Gastrocnemius medialis (tissue), 3 donors: ENCODE measurements around a stretch of chr3.

GRCh38 chr3:130934374-130934819, 40.5 kb downstream of the ATP2C1 start:
- PRO-cap: no peak
- RAMPAGE, long total RNA, 3 experiments: no peak in any of the 3 experiments

DNA sequence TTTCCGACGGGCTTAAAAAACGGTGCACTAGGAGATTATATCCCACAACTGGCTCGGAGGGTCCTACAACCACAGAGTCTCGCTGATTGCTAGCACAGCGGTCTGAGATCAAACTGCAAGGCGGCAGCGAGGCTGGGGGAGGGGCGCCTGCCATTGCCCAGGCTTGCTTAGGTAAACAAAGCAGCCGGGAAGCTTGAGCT, 49.9 kb upstream of the NUDT16 start:
- PRO-cap: no peak
- RAMPAGE, long total RNA, 3 experiments: no peak in any of the 3 experiments

GRCh38 chr3:131383937-131384694, 2.5 kb downstream of the NUDT16 start:
- PRO-cap: no peak
- RAMPAGE, long total RNA, 3 experiments: no peak in any of the 3 experiments

DNA sequence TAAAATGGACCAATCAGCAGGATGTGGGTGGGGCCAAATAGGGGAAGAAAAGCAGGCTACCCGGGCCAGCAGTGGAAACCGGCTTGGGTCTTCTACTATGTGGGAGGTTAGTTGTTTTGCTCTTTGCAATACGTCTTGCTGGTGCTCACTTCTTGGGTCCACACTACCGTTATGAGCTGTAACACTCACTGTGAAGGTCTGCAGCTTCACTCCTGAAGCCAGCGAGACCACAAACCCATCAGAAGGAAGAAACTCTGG, 20.4 kb upstream of the DNAJC13 start:
- PRO-cap: no peak
- RAMPAGE, long total RNA, 3 experiments: no peak in any of the 3 experiments

- PRO-cap: no peak
- RAMPAGE, long total RNA, 3 experiments: no peak in any of the 3 experiments
Observed at GRCh38 chr3:132419955-132420429, 2.7 kb downstream of the DNAJC13 start.

DNA sequence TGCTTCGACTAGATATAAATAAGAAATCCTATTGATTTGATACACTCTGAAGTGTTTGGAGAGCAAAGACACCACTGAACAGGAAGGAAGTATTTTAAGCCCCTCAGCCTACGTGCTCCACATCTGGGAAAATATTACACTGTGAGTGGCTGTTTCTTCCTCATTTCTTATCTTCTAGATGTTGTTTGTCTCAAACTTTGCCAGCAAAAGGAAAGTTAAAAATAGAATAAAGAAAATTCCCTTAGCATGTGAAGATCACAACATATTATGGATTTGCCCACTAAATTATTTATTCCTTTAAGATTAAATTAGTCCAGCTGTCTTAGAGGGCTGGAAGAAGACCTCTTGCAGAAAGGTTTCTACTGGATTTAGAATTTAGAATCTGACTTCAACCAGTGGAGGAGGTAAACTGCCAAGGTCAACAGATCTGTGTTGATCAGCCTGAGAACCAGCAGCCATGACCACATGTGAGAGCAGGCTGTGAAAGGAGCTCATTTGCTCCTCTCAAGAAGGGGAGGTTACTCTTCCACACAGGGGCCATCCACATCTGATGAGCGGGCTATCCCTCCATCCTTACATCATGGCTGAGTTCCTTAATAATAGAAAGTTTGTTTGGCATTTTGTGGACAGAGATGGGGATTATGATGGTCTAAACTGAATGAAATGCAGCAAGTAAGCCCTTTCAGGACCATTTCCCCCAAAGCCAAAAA, 46.3 kb upstream of the ACKR4 start:
- PRO-cap: no peak
- RAMPAGE, long total RNA, 3 experiments: no peak in any of the 3 experiments

DNA sequence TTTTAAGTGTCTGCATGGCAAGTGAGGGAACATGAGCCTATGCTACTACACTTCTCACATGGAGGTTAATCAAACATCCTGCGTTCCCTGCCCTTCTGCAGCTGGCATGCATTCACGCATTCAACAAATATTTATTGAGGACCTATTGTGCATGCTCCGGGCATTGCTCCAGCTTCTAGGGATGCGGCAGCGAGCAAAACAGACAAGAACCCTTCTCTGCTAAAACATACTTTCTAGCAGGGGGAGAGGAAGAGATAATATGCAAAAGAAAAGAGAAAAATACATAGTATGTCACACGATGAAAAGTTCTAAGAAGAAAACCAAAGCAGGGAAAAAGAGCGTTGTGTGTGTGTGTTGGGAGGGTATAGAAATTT, 42.6 kb upstream of the ACKR4 start:
- PRO-cap: no peak
- RAMPAGE, long total RNA, 3 experiments: no peak in any of the 3 experiments

DNA sequence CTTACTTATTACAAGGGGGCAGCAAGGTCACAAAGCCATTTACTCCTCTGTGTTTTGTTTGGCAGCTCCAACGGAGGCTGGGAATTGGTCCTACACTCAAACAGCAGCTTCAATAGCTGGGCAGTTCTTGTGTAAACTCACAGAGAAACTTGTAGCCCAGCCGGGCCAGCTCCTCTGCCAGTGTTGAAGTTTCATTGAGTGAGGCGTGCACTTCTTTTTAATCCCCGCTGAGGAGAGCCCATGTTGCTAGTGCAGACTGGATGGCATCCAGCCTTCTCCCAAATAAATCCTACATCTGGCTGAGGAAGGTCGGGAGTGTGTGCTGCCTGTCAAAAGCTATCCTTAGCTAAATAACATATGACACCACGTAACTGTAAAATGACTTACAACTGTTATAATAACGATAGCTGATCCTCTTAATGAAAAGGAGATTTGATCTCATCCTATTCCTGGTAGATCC, 59.6 kb downstream of the BFSP2 start:
- PRO-cap: no peak
- RAMPAGE, long total RNA, 3 experiments: no peak in any of the 3 experiments

GRCh38 chr3:133466548-133466857, 66.6 kb downstream of the BFSP2 start:
- PRO-cap: no peak
- RAMPAGE, long total RNA, 3 experiments: no peak in any of the 3 experiments

DNA sequence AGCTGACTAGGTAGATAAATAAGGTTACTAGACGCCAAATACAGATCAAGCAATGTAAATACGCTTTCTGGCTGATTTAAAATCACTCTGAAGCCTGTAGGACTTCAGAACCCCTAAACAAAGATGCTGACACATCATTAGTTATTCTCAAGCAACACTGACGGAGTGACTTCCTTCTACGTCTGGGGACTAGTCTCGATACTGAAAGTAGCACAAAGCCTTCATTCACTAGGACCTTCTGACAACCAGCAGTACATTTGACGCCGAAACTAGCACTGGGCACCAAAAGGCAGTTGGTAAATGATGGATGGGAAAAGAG, 67.2 kb upstream of the CDV3 start:
- PRO-cap: no peak
- RAMPAGE, long total RNA, 3 experiments: no peak in any of the 3 experiments

GRCh38 chr3:133512878-133513099, 60.7 kb upstream of the CDV3 start:
- PRO-cap: no peak
- RAMPAGE, long total RNA, 3 experiments: no peak in any of the 3 experiments

DNA sequence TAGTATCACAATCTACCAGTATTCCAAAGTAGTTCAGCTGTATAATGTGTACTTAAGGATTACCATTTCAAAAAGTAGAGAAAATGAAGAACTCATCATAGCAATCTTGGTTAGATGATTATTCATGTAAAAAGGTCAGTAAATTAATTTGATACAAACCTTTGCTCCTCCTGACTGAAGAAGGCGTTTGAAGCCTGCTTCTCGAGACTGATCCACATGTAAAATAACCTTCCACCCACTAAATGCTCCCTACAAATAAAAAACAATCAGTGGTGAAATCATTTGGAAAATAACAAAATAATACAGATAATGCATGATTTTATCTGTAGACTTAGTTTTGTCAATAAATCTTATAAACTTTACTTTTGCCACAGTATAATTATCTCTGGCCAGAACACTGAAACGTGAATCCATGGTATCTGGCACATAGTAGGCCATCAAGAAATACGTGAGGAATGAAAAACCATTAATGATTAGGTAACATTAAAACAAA, 35.3 kb downstream of the CDV3 start:
- PRO-cap: no peak
- RAMPAGE, long total RNA, 3 experiments: no peak in any of the 3 experiments

GRCh38 chr3:133655034-133655729, 6.6 kb downstream of the TOPBP1 start:
- PRO-cap: no peak
- RAMPAGE, long total RNA, 3 experiments: no peak in any of the 3 experiments

DNA sequence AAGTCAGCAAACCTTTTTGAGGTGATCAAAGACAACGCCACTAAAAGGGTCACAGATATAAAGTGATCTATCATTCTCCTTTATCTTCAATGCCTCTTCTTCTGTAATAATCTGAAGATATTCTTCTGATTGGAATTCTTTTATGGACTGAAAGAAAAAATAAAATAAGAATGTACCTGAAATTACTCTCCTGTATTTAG, 2.8 kb downstream of the TOPBP1 start:
- PRO-cap: no peak
- RAMPAGE, long total RNA, 3 experiments: no peak in any of the 3 experiments

DNA sequence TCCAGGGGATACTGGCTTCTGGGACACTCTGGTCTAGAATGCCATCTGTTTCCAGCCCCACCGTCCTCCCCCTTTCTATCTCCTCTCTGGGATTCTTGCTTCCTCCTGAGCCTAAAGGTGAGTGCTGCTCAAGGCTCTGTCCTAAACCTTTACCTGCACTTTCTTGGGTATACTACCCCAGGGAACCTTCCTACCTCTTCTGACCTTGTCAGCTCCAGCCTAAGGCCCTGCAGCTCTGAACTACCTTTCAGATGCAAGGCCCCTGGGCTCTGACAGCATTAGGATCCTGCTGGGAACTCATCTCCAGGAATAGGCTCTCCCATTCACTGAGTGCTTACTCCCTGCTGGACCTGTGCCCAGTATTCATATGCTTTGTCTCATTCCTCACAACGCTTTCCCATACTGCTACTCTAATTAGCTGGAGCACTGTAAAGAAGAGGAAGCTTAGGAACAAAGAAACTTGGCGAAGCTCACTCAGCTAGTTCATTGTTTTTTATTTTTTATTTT, 53.7 kb upstream of the RAB6B start:
- PRO-cap: no peak
- RAMPAGE, long total RNA, 3 experiments: no peak in any of the 3 experiments

DNA sequence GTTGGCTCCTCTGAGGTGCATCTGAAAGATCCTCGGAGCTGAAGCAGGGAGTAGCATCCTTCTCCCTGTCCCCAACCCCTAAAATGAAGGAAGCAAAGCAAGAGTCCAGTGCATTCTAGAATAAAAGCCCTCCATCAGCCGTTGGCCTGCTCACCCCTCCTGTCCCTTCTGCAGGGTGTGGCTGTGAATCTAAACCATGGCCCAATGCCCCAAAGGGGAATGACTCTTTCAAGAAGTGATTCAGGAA, 38.6 kb downstream of the SLCO2A1 start:
- PRO-cap: no peak
- RAMPAGE, long total RNA, 3 experiments: no peak in any of the 3 experiments

- PRO-cap: no peak
- RAMPAGE, long total RNA, 3 experiments: no peak in any of the 3 experiments
Observed at GRCh38 chr3:134229131-134229937, 21.3 kb downstream of the RYK start.

GRCh38 chr3:134237568-134238028, 13.1 kb downstream of the RYK start:
- PRO-cap: no peak
- RAMPAGE, long total RNA, 3 experiments: no peak in any of the 3 experiments

DNA sequence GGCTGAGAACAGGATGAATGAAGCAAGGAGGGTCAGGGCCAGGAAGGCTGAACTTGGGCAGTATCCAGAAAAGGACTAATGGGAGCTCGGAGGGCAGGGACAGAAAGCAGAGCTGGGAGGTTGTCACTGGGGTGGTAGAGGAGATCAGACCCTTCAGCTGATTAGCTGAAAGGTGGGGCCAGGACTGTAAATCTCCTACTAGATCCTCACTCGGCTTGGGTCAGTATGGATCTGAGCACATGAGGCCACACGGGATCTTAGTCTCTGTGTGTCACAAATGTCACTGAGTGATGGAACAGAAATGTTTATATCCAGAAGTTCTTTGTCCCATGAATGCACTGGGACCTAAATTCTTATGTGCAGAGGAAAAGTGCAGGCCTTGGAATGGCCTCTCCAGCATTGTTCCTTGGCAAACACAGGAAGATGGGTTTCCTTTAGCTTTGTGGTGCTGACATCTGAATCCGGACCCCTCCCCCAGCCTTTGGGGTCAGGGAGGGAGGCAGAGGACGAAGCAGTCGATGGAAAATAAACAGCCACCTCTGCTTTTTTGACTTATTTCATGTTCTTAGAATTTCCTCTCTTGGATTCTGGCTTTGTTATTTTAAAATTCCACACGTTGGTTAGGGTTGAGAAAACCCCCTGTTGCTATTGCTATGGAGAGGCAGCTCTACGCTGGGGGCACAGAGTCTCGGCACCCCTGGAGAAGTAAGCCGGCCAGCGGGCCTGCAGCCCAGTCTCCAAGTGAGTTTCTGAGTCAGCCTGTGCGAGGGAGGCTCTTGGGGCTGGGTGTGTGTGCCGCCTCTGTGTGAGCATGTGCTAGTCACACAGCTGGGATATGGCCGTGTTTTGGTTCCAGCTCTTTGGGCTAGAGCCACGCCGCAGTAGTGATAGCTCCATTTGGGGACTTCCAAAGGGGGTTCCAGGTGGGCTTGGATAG, 59.1 kb downstream of the AMOTL2 start:
- PRO-cap: unidirectional peak, minus-strand start at position 743 of the sequence
- RAMPAGE, long total RNA, 3 experiments: no peak in any of the 3 experiments

DNA sequence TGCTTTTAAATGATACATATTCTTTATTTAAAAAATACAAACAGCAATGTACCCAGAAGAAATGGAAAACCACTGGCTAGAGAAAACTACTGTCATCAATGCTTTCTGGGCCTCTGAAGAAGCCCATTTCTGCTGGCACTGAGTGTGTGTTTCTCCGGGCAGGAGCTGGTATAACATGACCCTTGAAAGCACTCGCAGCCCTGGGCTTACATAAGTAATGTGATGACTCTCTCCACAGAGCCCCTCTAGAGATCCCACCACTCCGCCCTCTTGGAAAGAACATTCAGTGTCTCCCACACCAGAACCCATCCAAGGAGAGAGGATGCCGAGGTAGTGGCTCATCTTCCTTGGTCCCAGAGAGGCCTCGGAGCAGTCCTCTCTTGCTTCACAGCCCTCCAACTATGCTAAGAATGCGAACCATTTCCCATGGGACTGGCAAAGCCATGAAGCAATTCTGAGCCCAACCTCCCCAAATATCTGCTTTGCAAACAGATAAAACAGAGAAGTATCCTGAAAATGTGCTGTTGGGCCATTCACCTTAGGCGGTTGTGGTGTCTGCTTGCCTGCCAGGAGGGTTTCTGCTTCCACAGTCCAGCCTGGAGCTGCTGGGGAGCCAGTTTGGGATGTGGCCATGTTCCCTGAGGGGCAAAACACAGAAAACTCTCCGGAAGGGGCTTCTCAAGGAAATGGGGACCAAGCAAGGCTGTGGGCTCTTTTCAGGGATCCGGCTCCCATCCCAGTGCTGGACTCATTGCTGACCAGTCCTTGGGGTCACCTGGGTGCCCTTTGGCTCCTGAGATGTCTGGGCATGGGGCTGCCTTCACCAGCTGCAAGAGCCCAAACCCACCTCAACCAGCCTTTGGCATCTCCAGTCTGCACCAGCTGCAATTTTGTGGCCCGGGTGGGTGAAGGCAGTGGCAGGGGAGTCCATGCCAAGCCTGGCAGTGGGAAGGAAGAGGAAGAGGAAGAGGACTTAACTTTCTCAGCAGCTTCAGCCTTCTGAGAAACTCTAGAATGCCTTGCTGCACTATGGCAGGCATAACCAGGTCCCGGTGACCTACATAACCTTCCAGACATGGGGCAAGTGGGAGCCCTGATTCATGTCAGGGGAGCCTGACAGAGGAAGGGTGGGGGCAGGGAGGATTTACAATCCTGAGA, 47.2 kb downstream of the AMOTL2 start:
- PRO-cap: no peak
- RAMPAGE, long total RNA, 3 experiments: no peak in any of the 3 experiments